Heart right ventricle (tissue), 2 donors: ENCODE measurements around a stretch of chr13.

GRCh38 chr13:98515076-98515876, 61.6 kb downstream of the STK24 start:
- PRO-cap, 2 experiments: no peak in any of the 2 experiments

DNA sequence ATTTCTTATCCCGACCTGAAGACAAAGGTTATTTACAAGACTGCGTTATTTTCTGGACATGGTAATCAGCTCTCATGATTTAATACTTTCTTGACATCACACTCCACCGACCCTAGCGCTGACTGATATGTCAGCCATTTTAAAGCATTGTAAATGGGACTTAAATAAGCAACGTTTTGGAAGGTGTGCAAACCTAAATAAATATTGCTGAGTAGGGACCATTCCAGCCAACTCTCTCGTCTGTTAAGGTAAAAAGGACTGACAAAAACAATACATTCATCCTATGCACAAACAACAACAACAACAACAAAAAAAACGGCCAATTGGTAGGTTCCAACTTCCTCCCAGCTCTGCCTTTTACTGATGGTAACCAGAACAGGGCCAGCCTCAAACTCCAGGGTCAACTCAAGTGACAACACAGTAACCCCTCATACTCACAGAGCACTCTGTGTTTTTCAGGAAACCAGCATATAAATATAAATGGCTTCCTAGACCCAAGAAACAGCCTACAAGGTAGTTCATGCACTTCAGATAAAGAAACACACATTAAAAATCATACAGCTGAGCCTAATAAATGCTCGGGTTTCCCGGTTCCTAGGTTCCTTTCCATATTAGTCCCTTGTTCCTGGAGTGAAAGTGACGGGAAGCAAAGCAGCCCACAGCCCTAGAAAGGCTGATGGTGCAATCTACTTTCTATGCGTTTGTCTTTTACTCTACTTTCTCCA, 34.7 kb downstream of the STK24 start:
- PRO-cap, 2 experiments: no peak in any of the 2 experiments

GRCh38 chr13:98568211-98568442, 8.8 kb downstream of the STK24 start:
- PRO-cap, 2 experiments: no peak in any of the 2 experiments

DNA sequence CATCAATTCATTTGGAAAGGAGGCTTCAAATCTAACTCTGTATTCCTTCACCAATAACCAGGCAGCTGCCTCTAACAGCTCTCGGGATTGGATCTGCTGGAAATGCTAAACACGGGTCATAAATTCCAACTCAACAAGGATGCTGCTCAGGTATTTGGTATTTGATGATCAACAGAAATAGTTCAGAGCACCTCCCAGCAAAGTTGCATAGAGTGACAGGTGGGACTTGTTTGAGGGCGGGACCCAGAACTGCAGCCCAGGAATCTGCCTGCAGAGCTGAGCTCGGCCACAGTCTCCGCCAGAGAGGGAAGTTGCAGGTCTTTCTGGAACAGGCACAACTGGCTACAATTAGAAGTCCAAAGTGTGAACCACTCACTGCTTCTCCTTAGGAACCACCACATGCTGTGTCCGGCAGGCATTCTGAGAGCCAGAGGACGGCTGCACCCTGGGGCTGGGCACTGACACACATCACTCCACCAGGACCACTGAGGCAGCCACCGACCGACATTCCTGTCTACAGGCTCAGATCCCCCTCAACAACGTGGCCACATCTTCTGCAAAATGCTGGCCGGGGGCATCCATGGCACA, 1.1 kb downstream of the SLC15A1 start:
- PRO-cap, 2 experiments: no peak in any of the 2 experiments

- PRO-cap, 2 experiments: no peak in any of the 2 experiments
These were observed 77.9 kb upstream of the SLC15A1 start for GRCh38 chr13:98830292-98830821.

DNA sequence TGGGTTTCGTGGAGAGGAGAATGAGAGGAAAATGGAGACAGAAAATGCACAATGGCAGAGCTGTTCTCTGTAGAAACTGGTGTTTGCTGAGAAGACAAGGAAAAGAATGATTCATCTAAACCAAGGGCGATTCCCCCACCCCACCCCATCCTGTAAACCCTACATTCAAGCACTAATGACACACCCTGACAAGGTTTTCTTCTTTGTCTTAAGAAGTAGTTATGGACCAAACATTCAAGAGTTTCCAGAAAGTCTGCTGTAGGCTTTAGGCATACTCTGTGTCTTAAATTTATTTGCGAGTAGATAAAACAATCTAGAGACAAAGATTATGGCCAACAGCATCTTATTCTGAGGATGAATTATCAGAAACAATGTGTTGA, 68.8 kb downstream of the DOCK9 start:
- PRO-cap, 2 experiments: peak in 1 of 2 experiments; most common plus-strand start position 229 of the sequence (in 1); most common minus-strand start position 85 of the sequence (in 1)

- PRO-cap, 2 experiments: no peak in any of the 2 experiments
These were observed 31.0 kb downstream of the DOCK9 start for GRCh38 chr13:98946636-98947408.

DNA sequence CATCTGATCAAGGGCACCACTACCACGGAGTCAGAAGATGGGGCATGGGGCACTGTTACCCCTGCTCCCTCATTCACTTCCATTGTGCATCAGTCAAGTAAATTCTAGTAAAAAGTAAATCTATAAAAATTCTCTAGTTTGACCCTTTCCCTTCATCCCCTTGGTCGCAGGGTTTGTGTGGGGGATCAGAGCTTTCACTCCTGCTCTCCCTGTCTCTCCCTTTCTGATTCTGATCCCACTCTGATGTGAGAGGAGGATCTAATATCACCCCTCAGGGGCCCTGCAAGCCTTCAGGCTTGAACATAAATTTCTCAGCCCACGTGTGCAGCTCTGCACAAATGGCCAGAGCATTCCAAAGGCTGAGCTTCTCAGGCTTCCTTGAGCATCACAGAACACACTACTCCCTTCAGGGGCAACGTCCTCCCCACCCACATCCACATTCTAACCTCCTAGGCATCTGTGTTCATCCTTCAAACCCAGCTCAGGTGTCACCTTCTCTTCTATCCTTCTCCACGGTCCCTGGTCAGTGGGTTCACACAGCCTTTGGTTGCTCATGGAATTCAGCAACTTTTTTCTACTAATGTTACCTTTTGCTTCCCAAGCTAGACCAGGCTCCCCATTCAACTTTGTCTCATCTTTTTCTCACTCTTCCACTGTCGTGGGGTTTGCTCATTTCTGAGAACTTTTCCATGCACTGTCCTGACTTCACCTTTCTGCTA, 24.3 kb upstream of the DOCK9 start:
- PRO-cap, 2 experiments: no peak in any of the 2 experiments

DNA sequence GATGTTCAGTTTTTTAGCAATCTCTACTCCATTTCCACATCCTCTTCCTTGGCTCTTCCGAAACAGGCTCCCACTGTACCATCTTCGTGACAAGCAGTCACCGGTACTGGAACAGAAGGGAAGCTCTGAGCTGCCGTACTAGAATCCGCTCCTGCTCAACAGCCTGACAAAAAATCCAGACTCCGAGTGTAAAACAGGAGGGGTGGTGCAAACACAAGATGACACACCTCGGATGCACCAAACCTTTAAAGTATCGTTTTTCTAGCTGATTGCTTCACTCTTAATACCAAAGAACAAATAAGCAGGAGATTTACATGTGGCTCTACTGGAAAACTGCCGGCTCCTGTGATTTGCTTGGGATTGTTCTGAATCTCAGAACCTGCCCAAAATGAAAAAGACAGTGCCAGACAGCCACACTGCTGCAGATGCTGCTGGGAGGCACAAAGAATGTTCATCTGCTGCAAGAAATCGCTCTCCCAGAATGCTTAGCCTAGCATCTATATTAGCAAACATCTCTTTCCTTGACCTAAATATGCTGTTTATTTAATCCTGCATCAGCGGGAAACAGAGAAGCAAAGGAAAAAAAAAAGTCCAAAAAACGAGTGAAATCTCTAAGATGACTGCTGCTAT, 37.9 kb upstream of the DOCK9 start:
- PRO-cap, 2 experiments: no peak in any of the 2 experiments

DNA sequence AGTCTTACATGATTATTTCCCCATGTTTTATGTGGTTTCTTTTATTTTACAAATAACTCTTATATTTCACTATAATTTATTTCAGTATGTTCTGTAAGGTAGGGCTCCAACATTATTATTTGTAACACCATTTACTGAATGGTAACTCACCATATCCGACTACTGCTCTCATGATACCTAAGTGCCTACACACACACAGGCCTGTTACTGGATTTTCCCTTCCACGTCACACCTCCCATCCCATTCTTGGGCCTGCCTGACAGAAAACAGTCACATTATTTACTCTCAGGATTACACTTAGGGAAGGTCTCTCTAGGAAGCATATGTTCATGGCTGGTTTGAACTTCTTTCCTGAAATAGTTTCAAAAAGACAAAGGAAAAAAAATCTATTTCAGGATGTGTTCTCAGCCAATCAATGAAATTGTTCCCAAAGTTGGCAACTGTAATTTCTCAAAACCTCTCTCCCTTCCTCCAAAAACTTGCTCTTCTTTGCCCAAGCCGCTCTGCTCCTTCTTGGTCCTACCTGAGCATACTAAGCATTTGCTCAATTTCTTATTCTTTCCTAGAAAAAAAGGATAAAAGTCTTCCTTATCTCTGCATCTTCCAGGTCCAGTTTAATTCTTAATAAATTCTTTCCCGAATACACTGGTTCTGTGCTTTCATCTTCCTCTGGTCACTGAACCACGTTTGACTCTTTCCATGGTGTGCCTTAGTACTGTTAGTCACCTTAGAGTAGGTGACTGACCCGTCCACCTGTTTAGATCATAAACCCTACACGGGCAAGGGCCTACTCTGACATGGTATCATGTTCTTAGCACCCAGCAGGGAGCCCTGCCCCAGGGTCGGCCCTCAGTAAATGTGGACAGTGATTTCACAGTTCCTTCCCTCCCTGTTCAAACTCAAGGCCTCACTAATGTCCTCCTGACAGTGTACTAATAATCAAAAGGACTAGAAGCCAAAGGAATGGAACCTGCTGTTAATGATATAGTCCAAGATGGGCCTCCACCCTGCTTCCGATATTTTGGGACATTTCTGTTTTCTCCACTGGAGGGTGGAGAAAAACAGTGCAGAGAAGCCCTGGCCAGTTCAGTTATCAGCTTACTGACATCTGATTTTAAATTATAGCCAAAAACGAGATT, 102.6 kb upstream of the DOCK9 start:
- PRO-cap, 2 experiments: peak in 1 of 2 experiments; most common plus-strand start position 275 of the sequence (in 1)

DNA sequence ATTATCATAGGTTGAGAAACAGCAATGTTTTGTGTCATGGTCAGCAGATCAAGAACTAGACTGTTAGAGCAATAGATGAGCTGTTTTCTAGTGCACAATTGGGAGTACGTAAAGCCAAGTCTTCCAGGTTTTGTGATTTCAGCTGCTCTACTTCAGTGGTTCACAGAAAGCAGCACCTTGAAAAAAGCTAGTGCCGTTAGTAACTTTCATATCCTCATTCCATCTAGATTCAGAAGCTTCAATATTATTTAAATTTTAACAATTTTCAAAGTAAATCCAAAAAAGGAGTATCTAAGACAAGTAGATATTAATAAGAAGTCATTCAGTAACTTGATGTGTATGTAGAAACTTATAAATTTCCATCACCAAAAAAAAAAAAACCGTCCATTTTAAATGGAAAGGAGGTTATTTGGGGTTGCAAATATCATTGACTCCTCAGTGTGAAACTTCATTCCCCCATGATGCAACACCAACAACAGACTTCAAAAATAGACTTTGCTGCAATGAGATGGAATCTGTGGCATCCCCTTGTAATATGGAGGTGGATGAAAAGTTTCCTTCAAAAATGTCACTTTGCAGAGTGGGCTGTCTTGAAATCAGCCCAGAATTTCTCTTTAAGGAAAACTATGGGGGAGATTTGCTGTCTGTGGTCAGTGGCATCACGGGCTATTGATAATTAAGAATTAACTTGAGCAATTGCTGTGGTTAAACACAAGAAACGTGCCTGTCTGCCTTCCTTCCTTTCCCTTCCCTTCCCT, 1.7 kb downstream of the GPR18 start:
- PRO-cap, 2 experiments: no peak in any of the 2 experiments

DNA sequence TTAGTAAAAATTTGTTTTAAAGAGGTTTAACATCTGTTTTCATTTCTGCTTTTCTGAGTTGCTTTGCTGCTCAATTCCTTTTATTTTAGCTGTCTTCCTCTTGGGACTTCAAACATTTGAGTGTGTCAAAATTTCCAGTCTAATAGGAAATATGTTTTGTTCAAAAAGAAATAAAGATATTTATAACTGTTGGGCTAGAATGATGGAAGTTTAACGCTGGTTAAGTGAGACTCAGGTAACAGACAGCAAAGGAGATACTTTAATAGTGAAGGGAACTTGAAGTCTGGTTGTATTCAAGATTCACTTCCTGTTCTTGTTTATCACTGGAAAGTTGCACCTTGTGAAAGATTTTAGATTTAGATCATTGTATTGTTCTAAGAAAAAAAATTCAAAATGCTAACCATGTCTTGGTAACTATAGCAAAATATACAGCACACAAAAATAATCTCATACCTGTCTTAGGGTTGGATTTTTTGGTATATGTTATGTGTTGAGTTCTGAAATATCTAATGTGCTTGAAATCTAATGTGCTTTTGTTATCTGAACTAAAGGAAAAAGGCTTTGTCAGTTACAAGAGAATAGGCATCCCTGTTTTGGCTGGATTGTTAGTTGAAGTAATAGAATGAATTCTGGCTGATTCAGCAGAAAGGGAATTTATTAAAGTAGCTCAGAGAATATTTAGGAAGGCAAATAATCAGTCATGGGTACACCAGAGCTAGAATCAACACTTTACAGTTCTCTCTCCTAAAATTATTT, 24.4 kb upstream of the GPR18 start:
- PRO-cap, 2 experiments: no peak in any of the 2 experiments

DNA sequence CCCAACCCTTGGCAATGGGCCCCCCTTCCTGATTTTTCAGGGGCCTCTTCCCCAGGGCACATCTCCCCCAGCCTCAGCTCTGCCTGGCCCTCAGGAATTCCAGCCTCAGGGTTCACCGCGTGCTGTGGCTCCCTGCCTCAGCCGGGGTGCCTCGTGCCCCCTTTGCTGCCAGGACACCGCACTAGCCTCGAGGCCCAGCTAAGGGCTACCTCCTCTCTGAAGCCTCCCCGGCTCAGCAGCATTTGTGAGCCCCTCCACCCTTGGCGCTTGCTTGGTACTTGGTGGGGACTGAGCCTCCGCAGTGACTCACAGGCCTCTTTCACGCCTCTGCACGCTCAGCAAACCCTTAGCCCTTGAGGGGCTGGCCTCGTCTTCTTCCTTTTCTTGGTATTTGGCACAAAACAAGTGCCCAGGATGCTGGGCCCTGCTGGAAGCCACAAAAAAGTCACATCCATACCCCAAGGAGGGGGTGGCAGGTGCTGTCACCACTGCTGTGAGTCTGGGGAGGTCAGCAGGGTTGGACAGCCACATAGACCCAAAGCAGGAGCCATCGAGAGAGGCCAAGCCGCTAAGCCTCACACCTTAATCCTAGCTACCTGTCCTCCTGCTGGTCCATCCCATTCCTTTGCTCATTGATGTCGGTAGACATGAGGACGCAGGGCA, 85.4 kb upstream of the TM9SF2 start:
- PRO-cap, 2 experiments: no peak in any of the 2 experiments

DNA sequence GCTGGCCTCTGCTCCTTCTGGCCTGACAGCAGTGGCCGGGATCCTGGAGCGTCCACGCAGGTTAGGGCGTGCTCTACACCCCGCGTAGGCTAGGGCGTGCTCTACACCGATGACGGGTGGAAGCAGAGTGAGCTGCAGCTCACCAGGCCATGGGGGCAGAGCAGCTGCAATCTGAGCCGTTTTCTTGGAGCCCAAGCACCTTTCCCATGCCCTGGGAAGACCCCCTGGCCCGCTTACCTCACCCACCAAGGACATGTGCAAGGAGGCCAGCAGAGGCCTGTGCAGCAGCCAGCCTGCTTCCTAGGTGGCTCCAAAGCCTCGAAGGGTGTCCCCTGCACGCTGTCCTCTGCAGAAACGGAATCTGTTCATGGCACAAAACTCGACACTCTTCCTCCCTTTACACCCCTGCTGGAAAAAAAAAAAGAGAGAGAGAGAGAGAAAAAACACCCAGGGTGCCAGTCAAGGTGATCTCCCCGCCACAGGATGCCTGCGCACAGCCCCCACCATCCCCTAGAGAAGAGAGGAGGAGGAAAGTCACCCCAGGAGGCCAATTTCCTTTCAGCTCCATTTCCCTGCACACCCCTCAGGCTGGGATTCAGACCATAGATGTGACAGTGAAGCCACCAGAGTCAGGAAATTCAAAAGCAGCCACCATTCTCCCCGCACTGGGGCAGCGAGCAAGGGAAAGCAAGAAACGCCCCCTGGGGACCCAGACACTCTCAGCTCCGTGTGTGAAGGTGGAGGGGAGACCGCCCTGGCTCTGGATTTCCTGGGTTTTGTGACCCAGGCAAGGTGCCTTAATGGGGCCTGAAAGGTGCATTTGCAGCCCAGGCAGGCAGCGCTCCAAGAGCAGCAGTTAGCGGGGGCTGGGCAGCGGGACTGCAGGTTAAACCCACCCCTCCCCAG, 84.2 kb upstream of the TM9SF2 start:
- PRO-cap, 2 experiments: no peak in any of the 2 experiments

- PRO-cap, 2 experiments: no peak in any of the 2 experiments
These were observed 40.0 kb upstream of the CLYBL start for GRCh38 chr13:99566486-99566845.

GRCh38 chr13:99718113-99718685, 111.7 kb downstream of the CLYBL start:
- PRO-cap, 2 experiments: no peak in any of the 2 experiments

DNA sequence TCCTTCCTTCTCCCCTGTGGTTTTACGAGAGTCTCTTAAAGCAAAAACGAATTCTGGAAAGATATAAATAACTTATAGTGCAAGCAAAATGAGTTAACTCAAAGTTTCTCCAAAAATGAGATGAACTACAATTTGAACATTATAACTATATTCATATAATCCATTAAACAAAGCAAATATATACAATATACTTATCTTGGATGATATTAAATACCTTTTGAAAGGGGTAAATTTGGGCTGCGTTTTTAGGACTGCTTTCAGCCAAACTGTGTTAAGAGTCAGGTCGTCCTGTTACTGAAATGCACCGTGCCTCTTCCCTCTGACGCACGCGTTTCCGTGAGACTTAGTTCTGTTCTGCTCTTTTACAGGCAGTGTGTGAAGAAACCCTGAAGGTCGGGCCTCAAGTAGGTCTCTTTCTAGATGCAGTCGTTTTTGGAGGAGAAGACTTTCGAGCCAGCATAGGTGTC, 107.1 kb downstream of the ZIC5 start:
- PRO-cap, 2 experiments: no peak in any of the 2 experiments

GRCh38 chr13:99925990-99927138, 45.2 kb downstream of the ZIC5 start:
- PRO-cap, 2 experiments: no peak in any of the 2 experiments

GRCh38 chr13:99983701-99984409, 2.3 kb downstream of the ZIC2 start:
- PRO-cap, 2 experiments: no peak in any of the 2 experiments

DNA sequence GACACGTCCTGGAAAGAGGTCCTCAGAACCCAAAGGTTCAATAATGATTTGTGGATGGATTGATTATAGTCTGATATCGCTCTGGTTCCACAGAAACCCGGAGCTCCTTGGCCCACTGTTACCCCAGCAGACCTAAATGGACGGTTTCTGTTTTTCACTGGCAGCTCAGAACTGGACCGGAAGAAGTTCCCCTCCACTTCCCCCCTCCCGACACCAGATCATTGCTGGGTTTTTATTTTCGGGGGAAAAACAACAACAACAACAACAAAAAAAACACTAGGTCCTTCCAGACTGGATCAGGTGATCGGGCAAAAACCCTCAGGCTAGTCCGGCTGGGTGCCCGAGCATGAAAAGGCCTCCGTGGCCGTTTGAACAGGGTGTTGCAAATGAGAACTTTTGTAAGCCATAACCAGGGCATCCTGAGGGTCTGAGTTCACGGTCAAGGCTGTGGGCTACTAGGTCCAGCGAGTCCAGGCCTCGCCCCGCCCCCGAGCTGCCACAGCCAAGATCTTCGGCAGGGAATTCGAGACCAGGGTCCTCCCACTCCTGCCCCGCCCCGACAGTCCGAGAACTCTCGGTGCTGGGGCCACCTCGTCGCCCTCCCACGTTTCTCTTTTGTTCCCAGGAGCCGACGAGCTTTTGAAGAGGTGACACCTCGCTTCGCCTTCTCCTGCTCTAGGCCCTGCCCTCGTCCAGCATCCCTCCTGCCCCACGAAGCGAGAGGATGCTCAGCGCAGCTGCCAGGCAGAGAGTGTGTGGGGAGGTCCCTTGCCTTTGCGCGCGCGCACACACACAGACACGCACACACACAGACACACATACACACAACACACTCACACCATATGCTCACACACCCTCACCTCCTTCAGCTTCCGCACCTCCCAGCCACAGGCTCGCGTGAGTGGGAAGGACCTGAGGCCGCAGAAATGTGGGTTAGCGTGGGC, 8.7 kb downstream of the ZIC2 start:
- PRO-cap, 2 experiments: no peak in any of the 2 experiments